GM19239 (cell line): Measurements from ENCODE around the gene DBF4B.

- RRBS, result no CpG with 5 or more reads among the region's 6 CpGs
These were observed 3.1 kb downstream of the TMEM101 start for GRCh38 chr17:44011563-44012064.

- RRBS, result no CpG with 5 or more reads among the region's 7 CpGs
These were observed 10.4 kb upstream of the TMEM101 start for GRCh38 chr17:44025017-44025724.

DNA sequence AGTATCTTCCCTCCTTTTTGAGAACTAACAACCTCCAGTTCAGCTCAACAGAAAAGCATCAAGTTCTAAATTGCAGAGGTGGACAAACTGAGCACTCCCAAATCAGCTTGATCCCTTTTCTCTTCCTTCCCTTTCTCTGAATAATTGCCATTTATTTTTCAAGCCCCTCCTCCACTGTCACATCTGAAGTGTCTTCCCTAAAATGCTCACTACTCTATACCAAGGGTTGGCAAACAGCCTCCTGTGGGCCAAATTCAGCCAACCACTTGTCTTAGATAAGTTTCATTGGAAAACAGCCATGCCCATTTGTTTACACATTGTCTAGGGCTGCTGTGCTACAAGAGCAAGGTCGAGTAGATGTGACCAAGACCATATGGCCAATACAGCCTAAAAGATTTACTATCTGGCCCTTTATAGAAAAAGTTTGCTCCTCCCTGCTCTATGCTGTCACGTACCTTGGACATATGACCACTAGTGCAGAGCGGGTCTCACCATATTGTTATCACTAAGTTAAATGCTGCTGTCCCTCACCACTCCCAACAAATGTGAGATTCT is 13.4 kb downstream of the LSM12 start:
- RRBS, result no CpG with 5 or more reads among the region's 3 CpGs

GRCh38 chr17:44085923-44086769 is 15.6 kb downstream of the G6PC3 start:
- RRBS, result no CpG with 5 or more reads among the region's 14 CpGs

GRCh38 chr17:44108633-44109508 is 14.6 kb downstream of the HDAC5 start:
- RRBS, result no CpG with 5 or more reads among the region's 17 CpGs

DNA sequence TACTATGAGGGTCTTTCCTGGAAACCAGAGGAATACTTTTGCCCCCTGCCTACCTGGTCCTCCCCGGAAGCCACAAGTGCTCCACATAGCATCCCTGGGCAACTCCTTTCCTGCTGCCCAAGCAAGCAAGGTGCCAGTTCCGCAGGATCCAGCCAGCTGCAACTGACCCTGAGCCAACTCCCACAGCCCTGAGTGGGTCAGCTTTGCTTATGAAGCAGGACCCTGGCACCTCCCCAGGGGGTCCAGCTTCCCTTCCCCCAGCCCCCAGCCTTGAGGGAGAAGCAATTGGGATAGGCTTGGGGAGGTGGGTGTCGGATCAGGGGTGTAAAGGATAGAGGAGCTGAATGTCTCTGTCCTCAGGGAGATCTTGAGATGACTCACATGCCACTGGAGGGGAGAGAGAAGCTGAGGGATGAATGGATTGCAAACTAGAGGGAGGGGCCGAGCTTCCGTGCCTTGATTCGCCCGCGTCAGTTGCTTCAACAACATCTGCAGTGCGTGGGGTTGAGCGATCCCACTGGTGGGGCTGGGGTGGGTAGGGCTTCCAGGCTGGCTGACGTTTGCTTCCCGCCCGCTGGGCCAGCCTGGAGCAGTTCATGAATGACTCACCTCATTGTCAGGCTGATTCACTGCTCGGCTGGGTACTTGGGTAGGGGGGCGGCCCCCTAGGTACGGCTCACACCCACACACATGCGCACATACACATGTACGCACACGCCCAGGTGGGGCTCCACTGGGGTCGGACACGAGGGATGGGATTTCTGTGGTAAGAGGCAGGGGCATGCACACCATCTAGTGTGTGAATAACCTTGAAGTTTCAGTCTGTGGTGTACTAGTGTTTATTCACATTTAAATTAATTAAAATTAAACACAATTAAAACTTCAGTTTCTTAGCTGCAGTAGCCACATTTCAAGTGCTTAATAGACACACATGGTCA is 3.7 kb upstream of the HROB start:
- RRBS, result no CpG with 5 or more reads among the region's 21 CpGs

DNA sequence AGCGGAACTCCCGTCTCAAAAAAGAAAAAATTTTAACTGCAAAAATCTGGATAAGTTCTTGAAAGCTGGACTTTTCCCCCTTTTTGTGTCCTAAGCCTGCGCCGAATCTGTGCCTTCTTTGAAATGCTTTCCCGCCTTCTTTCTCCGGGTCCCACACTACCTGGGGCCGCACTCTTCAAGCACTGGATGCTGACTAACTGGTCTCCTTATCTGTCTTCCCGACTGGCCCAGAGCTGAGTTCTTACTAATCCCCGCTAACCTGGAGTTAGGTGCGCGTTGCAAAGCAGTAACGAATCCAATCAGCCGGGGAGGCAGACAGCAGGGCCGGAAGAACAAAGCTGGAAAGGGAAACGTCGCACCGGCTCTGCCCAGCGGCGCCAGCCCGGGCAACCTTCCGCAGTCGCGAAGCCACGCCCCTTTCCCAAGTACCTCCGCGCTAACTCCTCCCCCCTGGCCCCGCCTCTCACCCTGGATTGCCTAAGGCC is 424 bp upstream of the TMUB2 start:
- RRBS, result no CpG with 5 or more reads among the region's 27 CpGs

DNA sequence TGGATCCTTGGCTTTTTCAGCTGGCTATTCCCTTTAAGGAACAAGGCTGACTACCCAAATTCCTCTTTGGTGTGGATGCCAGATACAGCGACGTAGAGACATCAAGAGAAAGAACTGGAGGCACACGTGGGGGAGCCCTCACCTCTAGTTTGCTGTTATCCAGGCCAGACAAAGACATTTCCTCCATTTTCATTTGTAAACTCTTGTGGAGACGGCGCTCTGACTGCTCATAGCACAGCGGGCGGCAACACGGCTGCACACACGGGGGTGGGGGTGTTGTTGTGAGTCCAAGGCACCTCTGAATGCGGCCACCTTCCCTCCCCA is 1.8 kb downstream of the ATXN7L3 start:
- RRBS, result no CpG with 5 or more reads among the region's 10 CpGs

DNA sequence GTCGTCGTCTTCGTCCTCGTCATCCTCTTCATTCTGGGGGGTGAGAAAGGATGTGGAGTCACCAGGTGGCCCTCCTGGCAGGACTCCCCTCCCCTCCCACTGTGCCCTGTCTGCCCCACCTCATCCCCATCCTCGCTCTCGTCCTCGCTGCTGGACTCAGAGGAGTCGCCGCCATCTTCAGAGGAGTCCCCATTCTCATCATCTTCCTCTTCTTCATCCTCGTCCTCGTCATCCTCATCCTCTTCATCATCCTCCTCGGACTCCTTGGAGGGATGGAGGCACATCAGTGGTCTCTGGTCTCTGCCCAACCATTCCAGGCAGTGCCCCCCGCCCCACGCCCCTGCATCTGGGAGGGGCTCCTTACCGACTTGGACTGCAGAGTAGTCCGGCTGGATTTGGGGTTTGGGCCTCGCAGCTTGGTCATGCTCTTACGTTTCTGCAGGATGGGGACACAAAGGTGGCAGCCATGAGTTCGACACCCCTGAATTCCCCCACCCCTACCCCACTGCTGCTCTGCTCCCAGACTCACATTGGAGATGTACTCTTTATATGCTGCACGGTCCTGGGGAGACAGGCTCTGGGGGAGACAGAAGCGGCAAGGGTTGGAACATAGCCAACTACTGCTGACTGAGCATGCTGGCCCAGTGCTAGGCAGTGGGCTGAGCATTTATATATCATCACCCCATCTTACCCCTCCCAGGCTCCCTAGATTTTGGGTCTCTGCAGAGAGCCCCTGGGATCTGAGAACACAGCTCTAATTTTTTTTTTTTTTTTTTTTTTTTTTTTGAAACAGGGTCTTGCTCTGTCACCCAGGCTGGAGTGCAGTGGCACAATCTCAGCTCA is 7.9 kb upstream of the ATXN7L3 start:
- RRBS, result no CpG with 5 or more reads among the region's 21 CpGs

GRCh38 chr17:44211428-44212508 is 7.7 kb downstream of the UBTF start:
- RRBS, result no CpG with 5 or more reads among the region's 39 CpGs

GRCh38 chr17:44348004-44348510 is 3.0 kb downstream of the GRN start:
- RRBS, result no CpG with 5 or more reads among the region's 1 CpG

DNA sequence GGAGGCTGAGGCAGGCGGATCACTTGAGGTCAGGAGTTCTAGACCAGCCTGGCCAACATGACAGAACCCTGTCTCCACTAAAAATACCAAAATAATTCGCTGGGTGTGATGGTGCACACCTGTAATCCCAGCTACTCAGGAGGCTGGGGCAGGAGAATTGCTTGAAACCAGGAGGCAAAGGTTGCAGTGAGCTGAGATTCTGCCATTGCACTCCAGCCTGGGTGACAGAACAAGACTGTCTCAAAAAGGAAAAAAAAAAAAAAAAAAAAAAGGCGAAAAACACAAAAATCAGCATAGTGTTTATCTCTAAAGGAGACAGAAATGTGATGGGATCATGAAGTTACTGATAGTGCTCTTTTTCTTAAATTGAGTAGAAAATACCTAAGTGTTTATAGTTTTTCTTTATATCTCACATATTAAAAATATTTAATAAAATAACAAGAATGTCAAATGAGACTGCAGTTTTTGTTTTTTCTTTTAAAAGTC is 41.7 kb upstream of the ITGA2B start:
- RRBS, result no CpG with 5 or more reads among the region's 3 CpGs

GRCh38 chr17:44557660-44558359 is 526 bp downstream of the FZD2 start:
- RRBS, result 1% methylated on average over 5 of the region's 74 CpGs

DNA sequence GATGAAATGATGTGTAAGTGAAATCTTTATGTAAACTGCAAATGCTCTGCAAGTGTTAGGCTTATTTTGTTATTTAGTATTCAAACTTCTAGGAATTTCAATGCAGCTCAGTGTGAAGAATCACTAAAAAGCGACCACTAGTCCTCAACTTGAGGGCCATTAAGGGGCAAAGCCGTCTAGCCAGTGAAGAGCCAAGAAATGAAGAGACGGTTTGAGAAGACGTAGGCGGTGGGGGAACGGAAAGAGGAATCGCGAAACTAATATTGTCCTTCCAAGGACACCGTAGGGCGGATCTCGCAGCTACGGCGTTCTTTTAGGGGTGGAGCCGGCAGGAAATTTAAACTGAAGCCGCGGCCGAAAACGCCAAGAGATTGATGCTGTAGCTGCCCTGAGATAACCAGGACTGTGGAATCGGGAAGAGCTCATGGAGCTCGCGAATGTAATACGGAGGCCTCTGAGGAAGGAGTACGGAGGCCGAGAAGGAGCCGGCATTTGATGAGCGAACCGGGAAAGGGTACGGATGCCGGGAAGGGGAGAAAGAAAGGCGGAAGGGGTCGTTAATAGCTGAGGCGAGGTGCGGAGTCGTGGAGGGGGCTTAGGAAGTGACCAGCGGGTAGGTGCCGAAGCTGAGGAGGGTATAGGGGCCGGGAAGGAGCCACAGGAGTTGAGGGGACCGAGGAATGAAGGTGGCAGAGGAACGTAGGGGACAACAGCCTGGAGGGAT is at the start of gene DBF4B:
TSS of gene DBF4B (plus strand) at position 340 of the 724 bp plus-strand sequence.
- RRBS, result no CpG with 5 or more reads among the region's 39 CpGs

GRCh38 chr17:45124463-45124978 is 7.8 kb downstream of the PLCD3 start:
- RRBS, result no CpG with 5 or more reads among the region's 11 CpGs

- RRBS, result no CpG with 5 or more reads among the region's 6 CpGs
These were observed 936 bp downstream of the ACBD4 start for GRCh38 chr17:45136447-45136799.

GRCh38 chr17:45160230-45161325 is 1.1 kb upstream of the HEXIM2 start:
- RRBS, result 5% methylated on average over 2 of the region's 54 CpGs

GRCh38 chr17:45231480-45231742 is 9.7 kb downstream of the FMNL1 start:
- RRBS, result no CpG with 5 or more reads among the region's 5 CpGs

GRCh38 chr17:45231884-45232151 is 10.1 kb downstream of the FMNL1 start:
- RRBS, result no CpG with 5 or more reads among the region's 8 CpGs